ENCODE measurements around the gene AKR1E2.

- RRBS = 89% methylated on average over 5 of the region's 61 CpGs
Observed at GRCh38 chr10:4825683-4826410, at the start of gene AKR1E2. Gene AKR1E2 (plus strand): TSS chr10:4826207.

DNA sequence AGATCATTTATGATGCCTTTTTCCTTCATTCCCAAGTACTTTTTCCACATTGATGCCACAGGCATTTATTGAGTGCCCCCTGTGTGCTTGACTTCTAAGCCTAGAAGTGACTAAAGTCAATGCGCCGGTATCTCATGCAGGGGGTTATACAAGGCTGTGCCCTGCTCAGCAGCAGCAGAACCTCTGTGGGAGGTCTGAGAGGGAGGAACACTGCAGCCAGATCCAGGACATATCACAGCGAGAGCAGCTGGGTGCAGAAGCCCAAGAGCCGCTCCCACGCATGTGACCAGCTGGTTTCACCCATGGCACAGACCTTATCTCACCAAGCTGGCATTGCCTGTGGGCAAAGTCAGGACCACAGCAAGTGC lies 31.7 kb upstream of the AKR1C1 start:
- RRBS = no CpG with 5 or more reads among the region's 5 CpGs

GRCh38 chr10:4941397-4942149 lies 21.6 kb upstream of the AKR1C1 start:
- RRBS = no CpG with 5 or more reads among the region's 8 CpGs

- RRBS = no CpG with 5 or more reads among the region's 11 CpGs
Observed at GRCh38 chr10:4998138-4999096, 5.2 kb downstream of the AKR1C2 start.

DNA sequence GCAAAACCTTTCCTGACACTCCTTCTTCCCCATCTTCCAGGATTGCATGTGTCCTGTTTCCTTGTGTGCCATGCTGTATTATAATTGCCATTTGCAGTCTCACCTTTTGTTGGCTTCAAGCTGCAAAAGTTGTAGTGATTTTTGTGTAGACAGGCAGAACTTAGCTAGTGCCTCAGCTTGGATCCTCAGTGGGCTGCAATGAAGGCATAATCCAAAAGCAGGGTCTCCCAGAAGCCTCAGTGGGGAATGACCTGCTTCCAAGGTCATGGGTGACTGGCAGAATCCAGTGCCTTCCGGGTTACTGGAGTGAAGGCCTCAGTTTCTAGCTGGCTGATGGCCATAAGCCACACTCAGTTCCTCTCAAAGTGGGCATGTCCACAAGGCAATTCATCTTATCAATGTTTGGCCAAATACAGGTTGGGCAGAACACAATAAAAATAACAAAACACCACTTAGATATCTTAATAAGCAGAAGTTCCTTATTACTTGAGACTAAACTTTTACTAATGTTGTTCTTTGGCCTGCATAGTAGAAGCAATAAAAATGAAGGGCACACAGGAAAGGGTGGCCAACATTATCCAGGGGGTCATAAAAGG lies 19.4 kb upstream of the AKR1C2 start:
- RRBS = no CpG with 5 or more reads among the region's 1 CpG

DNA sequence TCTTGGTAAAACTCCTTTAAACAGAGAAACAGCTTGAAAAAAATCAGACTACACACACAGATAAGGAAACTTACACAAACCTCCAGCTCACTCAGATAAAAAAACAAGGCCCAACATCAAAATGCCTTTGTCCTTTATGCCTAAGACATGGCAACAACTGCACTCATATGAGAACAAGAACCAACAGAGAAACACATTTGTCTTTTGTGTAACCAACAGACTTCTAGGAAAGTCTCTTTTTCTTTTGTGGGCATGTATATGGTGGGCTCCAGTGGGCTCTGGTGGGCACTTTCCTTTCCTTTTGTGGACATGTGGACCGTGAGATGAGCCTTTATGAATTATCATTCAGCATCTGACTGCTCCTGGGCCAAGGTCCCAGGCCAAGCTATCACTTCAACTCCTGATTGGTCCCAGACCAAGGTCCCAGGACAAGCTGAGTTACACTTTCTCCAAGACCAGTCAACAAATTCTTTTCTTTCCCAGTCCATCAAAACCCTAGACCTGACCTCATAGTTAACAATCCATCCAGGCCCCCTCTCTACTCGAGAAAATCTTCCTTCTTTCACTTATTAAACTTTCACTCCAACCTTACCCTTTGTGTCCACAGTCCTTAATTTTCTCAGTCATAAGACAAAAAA lies 1.1 kb downstream of the AKR1C8 start:
- RRBS = no CpG with 5 or more reads among the region's 2 CpGs

DNA sequence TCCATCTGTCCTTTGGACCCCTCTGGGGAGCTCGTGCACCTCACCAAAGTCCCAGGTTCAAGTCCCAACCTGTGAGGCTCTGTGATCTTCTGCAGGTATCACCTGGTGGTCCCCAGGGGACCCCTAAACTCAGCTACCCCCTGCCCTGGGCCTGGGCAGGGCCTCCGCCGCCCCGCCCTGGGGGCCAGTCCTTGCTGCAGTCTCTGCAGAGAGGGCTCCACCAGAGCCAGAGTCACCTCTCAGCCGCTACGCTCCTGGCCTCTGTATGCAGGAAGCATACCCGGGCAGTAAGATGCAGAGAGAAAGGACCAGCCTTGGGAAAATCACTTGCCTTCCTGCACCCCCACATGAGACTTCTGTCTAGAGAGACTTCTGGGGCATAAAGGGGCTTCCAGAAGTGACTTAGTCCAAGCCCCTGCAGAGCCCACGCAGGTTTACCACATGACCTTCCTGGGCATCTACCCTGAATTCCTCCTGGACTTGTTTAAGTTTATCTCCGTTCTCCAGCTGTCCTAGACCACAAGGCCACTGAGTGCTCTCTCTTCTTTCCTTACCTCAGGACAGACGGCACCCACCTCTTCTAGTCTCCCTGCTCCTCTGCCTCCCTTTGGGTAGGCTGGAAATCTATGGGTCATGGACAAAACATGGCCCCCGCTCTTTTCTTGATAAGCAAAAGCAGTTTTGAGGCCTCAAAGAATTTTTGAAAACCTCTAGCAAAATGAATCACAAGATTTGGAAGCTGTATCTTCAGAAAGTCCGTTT lies 21.2 kb downstream of the CALML5 start:
- RRBS = no CpG with 5 or more reads among the region's 12 CpGs

DNA sequence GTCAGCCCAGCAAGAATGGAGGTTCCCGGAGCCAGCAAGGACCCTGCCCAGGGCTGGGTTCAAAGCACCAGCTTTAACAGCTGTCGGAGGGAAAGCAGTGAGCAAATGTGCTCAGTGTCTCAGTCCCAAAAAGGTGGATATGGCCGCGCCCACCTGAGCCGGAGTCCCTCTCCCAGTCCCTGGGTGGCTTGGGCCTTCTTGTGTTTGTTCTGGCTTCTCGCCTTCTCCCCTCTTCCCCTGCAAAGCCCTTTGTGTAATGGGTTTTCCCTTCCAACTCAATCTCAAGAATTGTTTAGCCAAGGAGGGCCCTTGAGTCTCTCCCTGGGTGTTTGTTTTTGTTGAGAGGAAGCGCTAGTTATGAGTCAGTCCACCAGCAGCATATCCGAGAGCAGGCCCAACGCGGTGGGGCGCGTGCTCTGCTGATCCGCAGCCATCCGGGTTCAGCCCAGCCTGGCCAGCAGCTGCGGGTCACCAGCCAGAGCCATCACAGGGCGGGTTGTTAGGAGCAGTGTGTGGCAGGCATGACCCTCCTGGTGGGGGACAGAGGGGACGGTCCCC lies 21.1 kb downstream of the CALML3 start:
- RRBS = no CpG with 5 or more reads among the region's 17 CpGs

- RRBS = no CpG with 5 or more reads among the region's 10 CpGs
Observed at GRCh38 chr10:5572407-5573072, 47.8 kb downstream of the CALML3 start.

DNA sequence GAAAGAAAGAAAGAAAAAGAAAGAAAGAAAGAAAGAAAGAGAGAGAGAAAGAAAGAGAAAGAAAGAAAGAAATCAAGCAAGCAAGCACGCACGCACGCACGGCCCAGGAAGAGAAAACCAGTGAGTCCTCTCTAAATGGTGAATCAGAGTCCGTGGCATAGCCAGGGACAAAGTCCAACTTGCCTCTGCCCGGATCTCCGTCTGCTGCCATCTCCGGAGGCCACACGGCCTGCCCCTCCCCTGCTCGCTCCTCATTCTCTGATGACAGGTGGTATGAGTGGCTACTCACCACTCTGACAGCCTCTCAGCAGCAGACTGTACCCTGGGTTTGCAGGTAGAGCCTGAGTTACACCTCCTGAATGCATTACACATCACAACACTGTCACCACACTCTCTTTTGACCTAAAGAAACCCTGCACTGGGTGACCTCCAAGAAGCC lies 55.7 kb downstream of the ASB13 start:
- RRBS = no CpG with 5 or more reads among the region's 10 CpGs

- RRBS = 7% methylated on average over 3 of the region's 28 CpGs
Observed at GRCh38 chr10:5645944-5646860, 20.2 kb downstream of the ASB13 start.

DNA sequence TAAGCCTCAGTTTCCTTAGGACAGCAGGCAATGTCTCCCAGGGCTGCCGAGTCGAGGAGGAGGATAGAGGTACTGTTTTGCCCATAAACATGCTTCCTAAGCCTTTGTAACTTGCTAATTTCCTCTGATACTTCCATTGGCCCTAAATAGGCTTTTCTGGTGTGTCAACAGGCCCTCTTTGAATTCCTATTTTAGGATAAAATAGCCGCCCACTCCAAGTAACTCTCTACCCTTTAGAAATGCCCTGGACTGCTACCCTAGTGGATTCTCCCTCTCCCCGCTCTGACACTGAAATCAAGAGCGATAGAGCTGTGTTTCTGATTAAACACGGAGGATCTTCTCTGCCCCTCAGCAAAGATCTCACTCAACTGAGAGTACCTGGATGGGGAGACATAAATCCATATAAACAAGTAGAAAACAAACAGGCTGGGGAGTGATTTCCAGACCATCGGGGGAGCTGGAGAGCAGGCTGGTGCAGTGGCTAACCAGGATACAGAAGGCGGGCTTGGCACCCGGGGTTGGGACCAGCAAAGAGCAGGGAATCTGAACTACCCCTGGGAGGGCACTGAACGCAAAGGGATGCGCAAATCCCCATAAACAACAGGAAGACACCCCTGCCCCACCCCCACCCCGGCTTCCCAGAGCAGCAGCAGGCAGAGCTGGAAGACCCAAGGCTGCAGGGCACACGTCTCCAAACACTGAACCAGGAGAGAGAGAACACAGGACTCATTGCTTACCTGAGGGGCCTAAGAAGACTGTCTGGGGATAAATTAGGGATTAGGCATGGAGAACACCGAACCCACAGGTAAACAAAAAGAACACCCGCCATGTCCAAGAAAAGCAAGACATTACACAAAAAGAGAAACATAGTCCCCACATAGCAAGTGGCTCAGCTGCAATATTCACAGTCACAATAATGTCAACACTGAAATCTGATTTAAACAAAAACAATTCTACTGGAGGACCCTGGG lies 2.5 kb downstream of the ASB13 start:
- RRBS = 20% methylated on average over 1 of the region's 15 CpGs

DNA sequence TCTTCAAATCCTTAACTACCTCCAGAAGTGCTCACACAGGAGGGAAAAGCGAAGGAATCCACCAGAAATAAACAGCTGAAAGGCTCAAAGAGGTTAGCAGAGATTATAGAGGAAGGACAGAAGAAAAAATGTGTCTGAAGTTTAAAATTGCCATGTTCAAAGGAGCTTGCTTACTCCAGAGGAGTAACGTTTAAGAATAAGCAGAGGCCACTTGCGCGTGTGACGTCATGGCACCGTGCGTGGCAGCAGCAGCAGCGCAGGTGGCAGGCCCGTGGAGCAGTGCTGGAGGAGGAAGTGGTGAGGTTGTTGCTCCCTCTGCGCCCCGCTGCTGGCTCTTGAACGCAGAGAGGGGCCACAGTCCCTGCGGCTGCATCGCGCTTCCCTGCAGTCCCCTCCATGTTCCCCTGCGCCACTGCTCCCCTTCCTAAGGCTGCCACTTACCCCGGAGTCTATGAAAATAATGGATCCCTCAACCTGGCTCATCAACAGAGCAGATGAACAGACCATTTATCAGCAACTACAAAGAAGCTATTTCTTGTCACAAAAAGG lies 37.6 kb downstream of the GDI2 start:
- RRBS = no CpG with 5 or more reads among the region's 17 CpGs

- RRBS = no CpG with 5 or more reads among the region's 17 CpGs
Observed at GRCh38 chr10:5832991-5833429, 19.8 kb upstream of the GDI2 start.

DNA sequence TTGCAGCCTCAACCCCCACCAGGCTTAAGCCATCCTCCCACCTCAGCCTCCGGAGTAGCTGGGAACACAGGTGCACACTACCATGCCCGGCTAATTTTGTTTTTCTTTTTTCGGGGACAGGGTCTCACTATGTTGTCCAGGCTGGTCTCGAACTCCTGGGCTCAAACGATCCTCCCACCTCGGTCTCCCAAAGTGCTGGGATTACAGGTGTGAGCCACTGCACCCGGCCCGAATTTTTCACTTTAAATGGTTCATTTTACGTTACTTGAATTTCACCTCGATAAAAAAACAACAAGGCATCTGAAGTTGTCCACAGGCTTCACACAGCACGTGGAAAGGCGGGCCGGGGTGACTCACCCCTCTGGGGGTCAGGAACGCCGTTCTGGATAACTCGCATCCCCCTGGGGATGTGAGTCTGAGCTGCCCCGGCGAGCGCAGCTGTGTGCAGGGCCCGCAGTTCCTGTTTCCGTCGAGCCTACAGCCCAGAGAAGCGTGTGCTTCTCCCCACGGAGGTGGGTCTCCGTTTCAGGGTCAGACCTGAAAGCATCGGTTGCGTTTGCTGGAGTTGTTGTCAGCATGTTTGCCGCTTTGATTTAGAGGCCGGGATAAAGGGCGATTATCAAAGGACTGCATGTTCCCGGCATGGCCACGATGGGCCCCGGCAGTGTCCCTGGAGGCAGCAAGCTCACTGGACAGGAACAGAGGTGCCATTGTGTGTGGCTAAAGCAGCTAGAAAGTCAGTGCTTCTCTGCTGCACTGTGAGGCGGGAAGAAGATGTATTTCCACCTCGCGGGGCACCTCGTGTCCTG lies 27.0 kb upstream of the GDI2 start:
- RRBS = 36% methylated on average over 7 of the region's 37 CpGs

DNA sequence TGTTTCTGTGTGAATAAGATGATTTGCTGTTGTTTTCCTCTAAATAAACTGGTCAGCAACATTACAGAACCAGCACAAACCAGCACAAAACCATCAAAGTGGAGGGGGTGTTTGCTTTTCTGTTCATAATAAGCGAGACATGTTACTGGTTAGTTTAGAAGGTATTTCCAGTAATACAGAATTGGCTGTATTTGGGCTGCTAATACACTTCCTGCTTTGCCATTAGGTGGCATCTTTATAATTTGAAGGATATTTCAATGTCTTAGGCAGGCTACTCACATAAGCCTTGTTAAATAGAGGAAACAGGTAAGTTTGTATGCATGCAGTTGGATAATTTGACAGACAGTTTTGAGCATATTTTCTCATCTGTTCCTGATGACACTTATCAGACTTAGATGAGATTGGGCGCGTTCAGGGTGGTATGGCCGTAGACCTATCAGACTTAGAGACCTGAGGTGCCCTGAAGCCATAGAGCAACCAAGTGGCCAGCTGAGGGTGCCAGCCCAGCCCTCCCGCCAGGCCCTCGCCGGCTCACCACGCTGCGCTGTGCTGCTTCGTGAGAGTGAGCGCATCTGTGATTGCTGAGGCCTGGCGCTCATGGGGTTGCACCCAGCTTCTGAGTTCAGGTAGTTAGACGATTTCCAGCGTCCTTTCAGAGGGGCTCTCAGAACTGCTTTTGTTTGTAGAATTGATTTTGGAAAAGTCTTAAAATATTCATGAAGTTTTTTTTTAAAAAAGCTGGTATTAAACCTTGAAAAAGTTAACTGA lies 10.1 kb downstream of the FBH1 start:
- RRBS = no CpG with 5 or more reads among the region's 14 CpGs

DNA sequence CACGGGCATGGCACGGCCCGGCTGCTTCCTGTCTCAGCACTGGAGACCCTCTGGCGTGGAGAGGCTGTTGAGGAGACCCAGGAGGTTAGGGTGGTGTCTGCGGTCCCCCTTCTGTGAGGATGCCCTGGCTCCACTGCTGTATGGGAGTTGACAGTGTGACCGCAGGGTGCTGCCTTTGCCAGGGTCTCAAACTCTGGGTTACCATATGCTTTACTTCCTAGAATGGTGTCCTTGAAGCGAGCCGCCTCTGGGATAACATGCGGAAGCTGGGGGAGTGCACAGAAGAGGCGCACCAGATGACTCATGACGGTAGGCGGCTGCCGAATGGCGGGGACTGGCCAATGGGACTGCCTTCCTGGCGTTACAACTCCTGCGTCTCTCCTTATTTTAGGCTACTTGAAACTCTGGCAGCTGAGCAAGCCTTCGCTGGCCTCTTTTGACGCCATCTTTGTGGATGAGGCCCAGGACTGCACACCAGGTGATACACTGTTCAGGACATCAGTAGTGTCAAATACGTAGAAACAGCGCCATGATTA lies 27.2 kb downstream of the FBH1 start:
- RRBS = no CpG with 5 or more reads among the region's 20 CpGs

DNA sequence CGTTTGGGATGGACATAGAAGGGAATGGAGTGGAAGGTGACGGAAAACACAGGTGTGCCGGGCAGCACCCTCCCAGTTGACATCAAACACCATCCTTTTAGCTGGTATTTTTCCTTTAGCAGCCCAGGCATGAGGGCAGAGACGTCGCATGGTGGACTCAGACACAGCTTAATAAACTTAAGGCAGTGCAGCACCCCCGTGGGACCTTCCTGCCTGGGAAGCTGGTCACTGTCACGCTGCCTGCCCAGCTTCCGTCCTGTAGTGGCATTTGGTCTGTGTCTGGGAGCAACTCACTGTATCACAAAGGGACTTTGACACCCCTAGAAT lies 35.8 kb downstream of the IL15RA start:
- RRBS = no CpG with 5 or more reads among the region's 8 CpGs

- RRBS = no CpG with 5 or more reads among the region's 4 CpGs
Observed at GRCh38 chr10:5987744-5988211, 10.4 kb upstream of the IL15RA start.

GRCh38 chr10:6005492-6005912 lies 28.2 kb upstream of the IL15RA start:
- RRBS = no CpG with 5 or more reads among the region's 6 CpGs

Measured in retinal pigment epithelial cell (primary cell).